Subcutaneous adipose tissue (tissue), 3 donors: ENCODE data around the gene KLF14.

GRCh38 chr7:130524435-130525106 lies 32.7 kb downstream of the MEST start:
- PRO-cap: no peak
- RAMPAGE, long total RNA, 3 experiments: no peak in any of the 3 experiments

GRCh38 chr7:130525107-130525905 lies 33.4 kb downstream of the MEST start:
- PRO-cap: no peak
- RAMPAGE, long total RNA, 3 experiments: start-site peak on the plus strand in 2 of 3 experiments, at chr7:130525242-130525723 at its widest, 12 to 15 reads per replicate

- PRO-cap: no peak
- RAMPAGE, long total RNA, 3 experiments: start-site peak on the plus strand in 2 of 3 experiments, at chr7:130538704-130539588 at its widest, 21 to 25 reads per replicate
Measured at GRCh38 chr7:130538382-130539532, 46.9 kb downstream of the MEST start.

DNA sequence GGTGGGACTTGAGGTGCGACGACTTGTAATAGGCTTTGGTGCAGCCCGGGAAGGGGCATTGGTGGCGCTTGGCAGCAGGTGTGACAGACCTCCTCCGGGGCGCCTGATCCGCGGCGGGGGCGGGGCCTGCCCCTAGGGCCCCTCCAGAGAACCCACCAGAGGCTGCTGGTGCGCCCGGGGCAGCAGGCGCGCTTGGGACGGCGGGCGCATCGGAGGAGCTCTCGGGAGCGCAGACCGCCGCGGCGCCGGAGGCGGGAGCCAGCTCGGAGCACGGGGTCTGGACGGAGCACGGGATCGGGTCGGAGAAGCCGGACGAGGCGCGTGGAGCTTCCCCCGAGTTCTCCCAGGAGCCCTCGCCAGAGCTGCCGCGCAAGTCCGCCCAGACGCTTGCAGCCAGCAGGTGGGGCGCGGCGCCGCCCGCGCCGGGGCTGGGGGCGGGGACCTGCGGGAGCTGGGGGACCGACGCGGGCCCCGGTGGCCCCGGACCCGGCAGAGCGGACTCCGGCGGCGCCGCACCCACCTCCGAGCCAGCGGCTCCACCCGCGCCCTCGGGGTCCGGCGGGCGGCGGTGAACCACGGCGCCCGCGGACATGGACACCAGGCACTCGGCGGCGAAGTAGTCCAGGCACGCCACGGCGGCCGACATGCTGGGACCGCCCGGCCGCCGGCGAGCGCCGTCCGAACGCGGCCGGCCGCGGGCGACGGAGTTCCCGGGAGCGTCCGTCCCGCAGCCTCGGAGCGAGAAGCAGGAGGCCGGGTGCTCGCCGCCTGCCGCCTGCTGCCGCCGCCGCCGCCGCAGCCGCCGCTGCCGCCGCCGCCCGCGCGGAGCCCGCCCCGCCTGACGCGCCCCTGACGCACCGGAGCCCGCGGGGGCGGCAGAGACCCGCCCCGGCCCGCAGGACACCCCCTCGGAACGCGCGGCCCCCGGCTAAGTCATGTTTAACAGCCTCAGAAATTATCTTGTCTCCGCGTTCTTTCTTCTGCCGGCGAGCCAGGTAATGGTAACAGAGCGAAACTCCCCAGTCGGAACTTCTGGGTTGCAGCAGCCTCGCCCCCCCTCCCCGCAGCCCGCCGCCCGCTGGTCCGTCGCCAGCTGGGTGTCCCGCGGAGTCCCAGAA lies at the start of gene KLF14:
KLF14 (minus strand) TSS at position 820 of the 1,118 bp plus-strand sequence.
- PRO-cap: unidirectional peak, plus-strand start at position 359 of the sequence; bidirectional peak, plus-strand start at position 971 of the sequence, minus-strand start at position 780 of the sequence
- RAMPAGE, long total RNA, 3 experiments: no peak in any of the 3 experiments

- PRO-cap: no peak
- RAMPAGE, long total RNA, 3 experiments: no peak in any of the 3 experiments
Measured at GRCh38 chr7:130877226-130877816, 143.3 kb upstream of the KLF14 start.

DNA sequence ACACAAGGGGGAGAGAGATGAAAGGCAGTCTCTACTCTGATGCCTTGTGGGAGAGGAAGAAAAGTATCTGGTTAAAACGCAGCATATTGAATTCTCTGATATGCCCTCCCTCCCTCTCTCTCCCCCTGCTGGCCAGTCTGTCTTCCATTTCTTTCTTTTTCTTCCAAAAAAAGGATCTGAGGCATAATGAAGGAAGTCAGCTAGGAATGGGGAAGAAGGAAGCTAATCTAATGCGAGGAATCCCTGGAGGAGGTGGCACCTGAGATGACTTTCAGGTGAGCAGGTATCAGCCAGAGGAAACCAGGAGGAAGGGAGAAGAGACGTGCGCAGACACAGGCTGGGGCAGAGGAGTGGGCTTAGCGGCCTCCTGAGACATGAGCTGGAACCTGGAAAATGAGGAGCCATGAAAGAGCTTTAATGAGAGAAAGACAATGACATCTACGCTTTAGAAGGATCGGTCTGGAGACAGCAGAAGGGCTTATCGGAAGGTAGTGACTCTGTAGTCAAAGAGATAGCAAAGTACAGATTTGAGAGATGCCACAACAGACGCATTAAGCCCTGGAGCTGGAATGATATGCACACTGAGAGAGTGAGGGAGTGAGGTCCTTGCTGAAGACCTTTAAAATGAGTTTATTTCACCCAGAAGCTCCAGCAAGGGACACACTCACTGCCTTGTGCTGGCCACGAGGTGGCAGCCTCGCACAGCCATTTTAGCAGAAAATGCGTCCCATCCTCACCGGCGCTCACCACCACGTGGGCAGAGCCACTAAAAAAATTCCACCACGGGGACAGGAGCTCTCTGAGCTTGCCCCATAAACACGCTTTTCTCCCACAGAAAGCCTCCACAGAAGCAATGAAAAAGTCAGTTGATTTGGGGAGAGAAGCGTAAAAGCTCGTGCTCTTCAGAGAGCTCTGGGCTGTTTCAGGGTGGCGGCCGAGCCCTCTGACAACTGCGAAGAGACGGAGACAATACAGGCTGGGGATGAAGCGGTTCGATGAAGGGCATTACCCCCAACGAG lies 162.8 kb upstream of the KLF14 start:
- PRO-cap: no peak
- RAMPAGE, long total RNA, 3 experiments: no peak in any of the 3 experiments

GRCh38 chr7:130899215-130900346 lies 165.6 kb upstream of the KLF14 start:
- PRO-cap: no peak
- RAMPAGE, long total RNA, 3 experiments: no peak in any of the 3 experiments

GRCh38 chr7:130912604-130913995 lies 179.1 kb upstream of the KLF14 start:
- PRO-cap: bidirectional peak, plus-strand start at chr7:130912878, minus-strand start at chr7:130912846; bidirectional peak, plus-strand start at chr7:130913508, minus-strand start at chr7:130913361; bidirectional peak, plus-strand start at chr7:130913662, minus-strand start at chr7:130913583
- RAMPAGE, long total RNA, 3 experiments: start-site peak on the plus strand in 1 of 3 experiments, at chr7:130913470-130913508 at its widest, 5 reads per replicate

DNA sequence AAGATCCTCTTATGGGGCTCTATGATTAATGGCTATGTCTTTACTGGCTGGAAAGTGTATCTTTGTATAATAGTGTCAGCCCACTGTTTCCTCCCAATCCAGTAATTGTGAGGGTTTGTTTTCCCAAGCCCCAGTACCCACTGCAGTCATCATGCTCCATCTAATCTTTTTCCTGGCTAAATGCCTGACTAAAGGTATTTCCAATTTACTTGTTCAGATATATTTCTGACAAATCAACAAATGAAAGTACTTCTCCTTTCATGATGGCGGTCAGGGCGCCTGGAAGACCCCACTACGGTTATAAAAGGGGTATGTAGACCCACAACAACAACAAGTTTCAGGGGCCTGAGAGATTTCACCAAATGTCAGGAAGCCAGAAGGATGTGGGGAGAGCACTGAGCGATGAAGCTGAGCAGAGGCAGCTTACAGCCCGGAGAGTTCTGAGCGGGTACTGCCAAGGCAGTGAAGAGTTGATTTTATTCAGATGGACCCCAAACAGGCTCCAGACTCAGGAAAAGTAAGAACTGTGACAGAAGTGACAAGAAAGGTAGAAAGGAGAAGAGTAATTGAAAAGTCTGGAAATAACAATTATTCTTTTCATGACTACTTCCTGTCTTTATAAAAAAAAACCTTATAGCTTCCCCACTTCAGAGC lies 222.7 kb upstream of the KLF14 start:
- PRO-cap: no peak
- RAMPAGE, long total RNA, 3 experiments: no peak in any of the 3 experiments

DNA sequence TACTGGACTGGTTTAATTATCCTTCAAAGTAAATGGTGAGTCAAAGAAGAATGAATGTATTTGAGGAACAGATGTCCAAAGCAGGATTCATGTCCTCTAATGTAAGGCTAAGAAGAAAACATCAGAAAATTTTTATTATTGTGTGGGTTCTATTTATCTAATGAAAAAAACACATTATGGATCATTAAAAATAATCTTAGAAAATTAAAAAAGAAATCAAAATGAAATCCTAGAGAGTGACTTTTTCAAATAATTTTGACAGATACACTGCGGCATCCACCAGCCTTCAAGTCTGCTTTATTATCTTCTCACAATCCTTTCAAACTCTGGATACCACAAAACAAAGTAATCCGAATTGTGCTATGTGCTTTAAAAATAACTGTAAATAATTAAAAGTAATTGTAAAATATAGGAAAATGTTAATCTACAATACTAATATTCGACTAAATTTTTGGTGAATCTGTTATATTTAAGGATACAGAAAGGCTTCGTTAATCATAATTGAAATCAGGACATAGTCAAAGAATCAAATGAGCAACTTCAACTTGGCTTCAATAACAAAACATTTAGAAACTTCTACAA lies 246.5 kb upstream of the KLF14 start:
- PRO-cap: no peak
- RAMPAGE, long total RNA, 3 experiments: no peak in any of the 3 experiments

GRCh38 chr7:131013145-131013466 lies 279.1 kb upstream of the KLF14 start:
- PRO-cap: no peak
- RAMPAGE, long total RNA, 3 experiments: no peak in any of the 3 experiments

GRCh38 chr7:131042151-131043119 lies 285.2 kb upstream of the MKLN1 start:
- PRO-cap: no peak
- RAMPAGE, long total RNA, 3 experiments: no peak in any of the 3 experiments

DNA sequence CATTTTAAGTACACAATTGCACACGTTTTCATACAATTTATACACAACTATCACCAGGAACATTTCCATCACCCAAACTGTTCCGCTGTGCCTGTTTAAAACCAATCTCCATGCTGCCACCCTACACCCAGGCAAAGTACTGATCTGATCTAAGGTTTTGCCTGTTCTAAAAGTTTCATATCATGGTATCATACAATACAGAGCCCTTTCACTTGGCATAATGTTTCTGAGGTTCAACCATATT lies 282.9 kb upstream of the MKLN1 start:
- PRO-cap: no peak
- RAMPAGE, long total RNA, 3 experiments: no peak in any of the 3 experiments

- PRO-cap: no peak
- RAMPAGE, long total RNA, 3 experiments: no peak in any of the 3 experiments
Measured at GRCh38 chr7:131093509-131093915, 234.2 kb upstream of the MKLN1 start.

GRCh38 chr7:131188276-131189185 lies 139.1 kb upstream of the MKLN1 start:
- PRO-cap: unidirectional peak, plus-strand start at chr7:131188932
- RAMPAGE, long total RNA, 3 experiments: no peak in any of the 3 experiments

DNA sequence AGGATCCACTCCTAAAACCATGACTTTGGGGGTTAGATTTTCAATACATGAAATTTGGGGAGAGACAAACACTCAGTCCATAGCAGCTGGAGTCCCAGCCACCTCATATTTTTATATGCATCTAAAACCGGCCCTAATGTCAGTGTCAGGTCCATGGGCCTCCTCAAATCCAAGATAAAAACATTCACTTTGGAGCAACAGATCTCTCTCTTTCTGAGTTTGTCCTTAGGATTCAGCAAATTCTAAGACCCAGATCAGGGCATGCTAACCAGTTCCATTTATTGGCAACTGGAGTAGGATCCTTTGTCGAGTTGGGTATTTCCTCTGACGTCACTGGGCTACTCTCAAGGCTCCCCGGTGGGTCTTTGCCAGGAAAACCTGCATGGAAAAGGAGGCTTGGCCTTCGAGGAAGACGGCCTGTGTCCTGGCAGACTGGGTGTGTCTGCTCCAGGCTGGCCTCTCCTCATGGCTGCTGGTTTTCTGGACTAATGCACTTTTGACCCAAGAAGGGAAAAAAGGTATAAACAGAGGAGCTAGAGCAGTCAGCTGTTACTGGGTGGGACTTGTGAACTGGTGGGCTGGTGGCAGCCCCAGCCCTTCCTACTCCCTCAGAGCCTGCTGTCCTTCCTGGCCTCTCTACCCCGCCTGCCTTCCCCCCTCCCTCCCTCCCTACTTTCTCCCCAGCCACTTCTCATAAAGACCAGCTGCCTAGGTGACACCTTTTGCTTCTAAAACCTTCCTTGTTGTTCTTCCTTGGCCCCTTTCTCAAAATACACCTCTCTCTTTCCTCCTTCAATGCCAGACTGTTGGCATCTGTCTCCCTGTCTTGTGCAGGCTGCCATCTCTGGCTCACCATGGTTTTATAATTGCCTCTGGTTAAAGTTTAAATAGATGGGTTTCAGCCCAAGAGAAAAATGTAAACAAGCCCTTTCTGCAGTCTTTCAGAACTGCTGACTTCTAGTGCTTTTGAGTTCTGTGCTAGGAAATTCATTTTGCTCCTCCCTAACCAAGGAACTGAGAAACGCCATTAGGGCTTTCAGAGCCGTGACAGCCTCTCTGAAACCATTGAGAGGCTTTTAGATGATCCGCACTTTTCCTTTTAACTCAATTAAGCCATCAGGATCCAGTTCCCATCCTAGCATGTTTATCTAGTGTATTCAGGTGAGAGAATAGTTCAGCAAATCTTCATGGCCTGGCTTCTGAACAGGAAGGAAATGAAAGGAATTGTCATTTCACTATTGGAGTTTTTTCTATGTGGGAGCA lies 101.9 kb upstream of the MKLN1 start:
- PRO-cap: no peak
- RAMPAGE, long total RNA, 3 experiments: no peak in any of the 3 experiments

DNA sequence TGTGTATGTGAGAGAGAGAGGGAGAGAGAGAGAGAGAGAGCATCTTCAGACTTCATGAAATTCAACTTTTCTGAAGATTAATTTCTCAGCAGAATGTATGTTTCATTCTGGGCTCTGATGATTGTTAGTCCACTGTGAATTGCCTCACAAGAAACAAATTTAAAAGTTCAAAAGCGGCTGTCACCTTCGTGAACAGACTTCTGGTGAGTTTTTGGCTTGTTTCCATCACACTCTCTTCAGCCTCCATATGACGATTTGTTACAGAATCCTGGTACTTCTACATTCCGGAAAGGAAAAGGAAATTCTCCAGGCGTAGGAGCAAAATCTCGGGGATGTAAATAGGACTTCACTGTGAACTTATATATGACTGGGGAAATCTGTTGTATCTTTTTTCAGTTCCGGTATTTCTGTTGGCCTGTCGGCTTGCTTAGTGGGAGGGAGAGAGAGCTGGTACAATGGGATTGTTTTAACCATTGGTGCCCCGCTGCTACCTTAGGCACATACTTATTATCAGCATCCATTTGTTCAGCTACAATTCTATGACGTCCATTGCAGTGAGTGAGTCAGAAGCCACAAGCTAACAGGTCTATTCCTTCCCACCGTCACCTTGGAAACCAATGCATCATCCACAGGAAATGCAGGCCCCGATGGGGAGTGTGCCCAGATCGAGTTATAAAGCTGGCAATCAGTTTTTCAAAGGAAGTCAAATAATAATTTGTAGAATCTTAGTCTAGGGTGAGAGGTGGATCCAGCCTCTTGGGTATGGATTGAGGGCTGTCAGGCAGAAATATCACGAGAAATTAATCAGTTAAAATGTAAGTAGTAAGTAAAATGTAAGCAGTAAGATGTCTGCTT lies 92.1 kb upstream of the MKLN1 start:
- PRO-cap: no peak
- RAMPAGE, long total RNA, 3 experiments: no peak in any of the 3 experiments

GRCh38 chr7:131334536-131335339 lies 7.1 kb downstream of the MKLN1 start:
- PRO-cap: no peak
- RAMPAGE, long total RNA, 3 experiments: no peak in any of the 3 experiments

- PRO-cap: no peak
- RAMPAGE, long total RNA, 3 experiments: no peak in any of the 3 experiments
Measured at GRCh38 chr7:131487648-131488476, 68.6 kb downstream of the PODXL start.

GRCh38 chr7:131498665-131499045 lies 57.8 kb downstream of the PODXL start:
- PRO-cap: no peak
- RAMPAGE, long total RNA, 3 experiments: no peak in any of the 3 experiments